Glomerular endothelial cell (primary cell): ENCODE measurements around a stretch of chr9.

GRCh38 chr9:121002565-121002985, 47.5 kb downstream of the C5 start:
- RAMPAGE, long total RNA = no peak

DNA sequence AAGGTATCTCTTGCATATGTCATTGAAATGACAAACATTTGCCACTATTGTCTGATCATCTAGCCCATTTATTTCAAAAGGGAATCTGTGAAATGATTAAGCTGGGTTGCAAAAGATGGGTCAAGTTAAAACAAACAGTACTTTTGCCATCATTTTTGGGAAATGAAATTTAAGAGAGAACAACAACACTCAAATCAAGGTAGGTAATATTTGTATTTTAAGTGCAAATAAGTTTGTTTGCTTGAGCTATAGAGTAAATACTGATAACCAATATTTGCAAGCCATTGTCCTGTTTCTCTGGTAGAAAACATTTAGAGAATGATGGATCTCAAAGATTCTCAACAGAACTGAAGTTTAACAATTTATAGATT, 1.6 kb upstream of the C5 start:
- RAMPAGE, long total RNA = no peak

- RAMPAGE, long total RNA = no peak
Observed at GRCh38 chr9:121072928-121073423, 1.8 kb upstream of the CNTRL start.

DNA sequence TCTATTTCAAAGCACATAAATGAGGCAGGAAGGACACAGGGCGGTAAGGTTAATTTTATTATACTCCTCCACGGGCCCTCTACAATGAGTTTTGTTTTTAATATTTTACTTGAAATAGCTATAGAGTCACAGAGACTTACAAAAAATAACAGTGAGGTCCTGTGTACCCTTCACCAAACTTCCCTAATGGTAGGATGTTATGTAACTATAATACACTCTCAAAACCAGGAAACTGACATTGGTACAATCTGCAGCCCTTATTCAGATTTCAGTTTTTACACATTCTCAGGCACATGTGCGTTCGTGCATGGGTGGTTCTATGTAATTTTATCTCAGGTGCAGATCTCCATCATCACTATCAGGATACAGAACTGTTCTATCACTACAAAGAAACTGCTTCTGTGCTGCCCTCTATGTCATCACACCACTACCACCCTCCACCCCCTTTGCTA, 16.5 kb downstream of the RAB14 start:
- RAMPAGE, long total RNA = no peak

- RAMPAGE, long total RNA = no peak
Observed at GRCh38 chr9:121289858-121289986, 21.8 kb downstream of the GSN start.

DNA sequence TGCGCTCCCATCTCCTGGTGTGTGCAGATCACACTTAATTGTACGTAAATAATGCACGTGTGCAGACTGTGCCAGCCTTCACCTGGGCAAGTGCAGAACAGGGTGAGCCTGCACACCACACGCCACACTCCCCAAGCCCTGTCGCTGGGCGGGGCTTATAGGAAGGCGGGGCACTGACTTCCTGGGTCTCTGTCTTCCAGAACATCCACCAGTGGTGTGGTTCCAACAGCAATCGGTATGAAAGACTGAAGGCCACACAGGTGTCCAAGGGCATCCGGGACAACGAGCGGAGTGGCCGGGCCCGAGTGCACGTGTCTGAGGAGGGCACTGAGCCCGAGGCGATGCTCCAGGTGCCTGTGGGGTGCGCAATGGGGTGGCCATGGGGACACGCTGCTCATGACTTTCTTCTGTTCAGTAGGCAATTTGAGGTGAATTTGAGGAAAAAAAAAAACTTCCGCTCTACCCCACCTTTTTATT, 44.2 kb downstream of the GSN start:
- RAMPAGE, long total RNA = no peak

DNA sequence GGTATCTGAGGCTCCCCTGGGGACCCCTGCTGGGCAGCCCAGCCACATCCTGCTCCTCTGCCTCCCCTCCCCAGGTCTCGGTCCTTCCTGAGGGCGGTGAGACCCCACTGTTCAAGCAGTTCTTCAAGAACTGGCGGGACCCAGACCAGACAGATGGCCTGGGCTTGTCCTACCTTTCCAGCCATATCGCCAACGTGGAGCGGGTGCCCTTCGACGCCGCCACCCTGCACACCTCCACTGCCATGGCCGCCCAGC, 50.6 kb downstream of the GSN start:
- RAMPAGE, long total RNA = no peak

DNA sequence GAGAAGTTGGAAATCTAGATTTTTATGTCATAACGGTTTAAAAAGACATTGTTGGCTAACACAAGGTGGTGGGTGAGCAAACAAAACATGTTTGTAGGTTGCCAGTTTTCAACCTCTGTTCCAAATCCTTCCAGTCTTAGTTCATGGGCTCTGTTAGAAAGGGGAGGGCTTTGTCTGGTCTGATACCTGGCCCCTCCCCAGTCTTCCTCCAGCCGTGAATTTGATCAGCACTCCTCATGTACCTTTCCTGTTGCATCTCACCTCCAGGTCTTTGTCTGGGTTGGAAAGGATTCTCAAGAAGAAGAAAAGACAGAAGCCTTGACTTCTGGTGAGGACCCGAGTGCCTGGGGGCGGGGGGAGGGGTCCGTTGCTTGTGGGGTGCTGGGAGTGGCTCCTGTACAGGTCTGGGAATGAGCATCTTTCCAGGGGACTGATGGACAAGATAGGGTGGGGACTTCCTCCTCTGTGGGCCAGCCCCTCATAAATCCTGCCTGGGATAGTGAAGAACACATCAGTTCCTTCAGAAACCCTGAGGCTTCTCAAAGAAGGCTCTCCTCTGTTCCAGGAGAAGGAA, 38.8 kb downstream of the STOM start:
- RAMPAGE, long total RNA = no peak

- RAMPAGE, long total RNA = no peak
Observed at GRCh38 chr9:121362552-121363531, 7.2 kb downstream of the STOM start.

DNA sequence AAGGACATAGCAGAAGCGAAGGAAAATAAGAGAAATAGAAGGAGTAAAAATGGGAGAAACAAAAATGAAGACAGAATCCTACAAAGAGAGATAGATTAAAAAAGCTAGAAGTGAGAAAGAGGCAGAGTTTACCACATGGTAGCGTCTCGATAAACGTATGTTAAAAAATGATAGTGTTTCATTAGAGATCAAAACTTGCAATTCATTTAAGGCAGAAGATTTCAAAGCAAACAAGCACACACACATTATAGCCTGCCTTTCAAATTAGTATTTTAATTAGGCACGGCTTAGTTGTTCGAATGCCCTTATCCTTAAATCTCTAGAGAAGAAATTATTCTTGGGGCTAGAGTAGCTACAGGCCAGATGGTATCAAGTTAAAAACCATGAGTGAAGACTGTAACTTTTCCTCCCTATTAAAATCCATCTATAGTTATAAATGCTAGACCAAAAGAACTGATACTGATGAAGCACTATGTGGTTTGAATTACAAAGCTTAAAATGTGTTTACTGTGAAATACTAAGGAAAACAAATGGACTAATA, 5.9 kb downstream of the STOM start:
- RAMPAGE, long total RNA = no peak

GRCh38 chr9:121369248-121369674, 789 bp downstream of the STOM start:
- RAMPAGE, long total RNA = no peak

GRCh38 chr9:121371184-121371450, 1.1 kb upstream of the STOM start:
- RAMPAGE, long total RNA = no peak

DNA sequence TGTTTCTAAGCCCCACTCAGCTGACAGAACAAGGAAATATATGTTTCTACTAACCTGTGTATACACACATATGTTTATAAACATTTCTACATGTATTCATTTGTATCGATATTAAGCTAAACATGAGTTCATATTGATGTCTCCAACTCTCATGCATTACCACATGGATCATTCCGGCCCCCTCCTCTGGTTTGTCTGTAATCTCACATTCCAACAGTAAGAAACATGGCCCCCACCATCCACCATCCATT, 39.8 kb upstream of the STOM start:
- RAMPAGE, long total RNA = no peak

- RAMPAGE, long total RNA = no peak
Observed at GRCh38 chr9:121484723-121485054, 15.0 kb downstream of the GGTA1 start.

DNA sequence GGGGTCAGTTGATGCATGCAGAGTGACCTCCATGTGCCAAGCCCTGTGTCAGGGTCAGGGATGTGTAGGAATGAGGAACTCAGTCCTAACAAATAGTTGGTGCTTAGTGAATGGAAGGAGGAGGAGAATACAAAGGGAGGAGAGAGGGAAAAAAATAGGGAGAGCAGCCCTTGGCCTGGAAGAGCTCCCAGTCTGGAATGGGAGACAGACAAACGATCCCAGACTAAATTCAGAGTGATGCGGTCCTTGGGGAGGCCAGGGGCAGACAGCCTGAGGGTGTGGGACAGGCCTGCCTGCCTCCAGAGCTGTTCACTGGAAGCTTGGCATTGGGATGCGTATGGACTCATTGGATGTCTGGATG, 68.7 kb upstream of the GGTA1 start:
- RAMPAGE, long total RNA = no peak

DNA sequence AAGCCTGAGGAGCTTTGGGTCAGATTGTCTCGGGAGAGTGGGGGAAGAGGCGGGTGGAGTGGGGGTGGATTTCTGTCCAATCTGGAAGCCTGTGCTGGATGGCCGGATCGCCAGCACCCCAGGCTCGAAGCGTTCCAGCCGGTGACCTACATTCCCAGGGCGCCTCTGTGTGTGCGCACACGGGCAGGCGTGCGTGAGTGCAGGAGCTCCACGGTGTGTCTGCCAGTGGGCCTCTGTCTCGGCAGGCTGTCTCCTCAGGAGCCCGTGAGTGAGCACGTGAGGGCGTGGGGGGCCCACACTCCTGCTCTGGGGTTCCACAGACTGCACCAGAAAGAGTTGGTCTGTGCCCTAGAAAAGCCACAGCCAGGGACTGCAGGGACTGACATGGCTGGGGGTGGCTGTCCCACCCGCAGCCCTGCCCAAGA, 74.2 kb upstream of the DAB2IP start:
- RAMPAGE, long total RNA = no peak

GRCh38 chr9:121649300-121650084, 1.9 kb upstream of the DAB2IP start:
- RAMPAGE, long total RNA = no peak

DNA sequence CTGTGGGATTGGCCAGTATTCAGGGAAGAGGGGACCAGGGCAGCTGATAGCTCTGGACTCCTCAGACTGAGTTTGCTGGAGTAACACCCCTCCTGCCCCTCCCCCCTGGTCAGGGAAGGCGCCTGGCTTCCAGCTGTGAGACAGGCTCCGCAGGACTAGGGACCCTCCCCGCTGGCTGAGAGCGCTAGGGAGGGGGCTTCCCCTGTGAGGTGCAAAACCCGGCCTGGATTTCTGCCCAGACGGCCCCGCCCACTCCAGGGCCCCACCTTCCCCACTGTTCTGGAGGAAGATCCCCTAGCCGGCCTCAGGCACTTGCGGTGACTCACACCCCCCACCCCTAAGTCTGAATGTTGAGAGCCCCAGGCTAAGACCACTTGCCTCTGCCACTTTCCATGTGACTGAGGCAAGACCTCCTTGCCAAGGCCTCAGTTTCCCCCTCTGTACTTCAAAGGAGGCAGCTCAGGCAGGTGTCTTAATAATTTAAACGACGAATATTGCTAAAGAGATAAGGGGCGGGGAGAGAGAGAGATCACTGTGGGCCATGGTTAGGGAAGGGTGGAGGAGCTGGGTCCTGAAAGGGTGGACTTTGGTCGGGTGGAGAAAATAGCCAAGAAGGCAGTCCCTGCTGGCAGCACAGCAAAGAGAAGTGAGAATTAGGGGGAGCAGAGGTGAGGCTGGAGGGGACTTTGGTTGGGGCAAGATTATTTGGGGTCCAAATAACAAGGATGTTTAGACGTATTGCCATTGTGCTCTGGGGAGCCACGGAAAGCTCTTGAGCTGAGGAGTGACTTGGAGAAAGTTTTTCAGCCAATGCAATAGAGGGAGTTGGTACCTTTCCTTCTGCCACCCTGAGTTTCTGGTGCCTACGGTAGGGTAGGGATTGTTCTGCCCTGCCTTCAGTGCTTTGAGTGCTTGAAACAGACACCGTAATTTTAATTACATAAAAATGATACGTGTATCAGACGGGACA, 960 bp upstream of the DAB2IP start:
- RAMPAGE, long total RNA = no peak

GRCh38 chr9:121743048-121743997, 91.9 kb downstream of the DAB2IP start:
- RAMPAGE, long total RNA = no peak

DNA sequence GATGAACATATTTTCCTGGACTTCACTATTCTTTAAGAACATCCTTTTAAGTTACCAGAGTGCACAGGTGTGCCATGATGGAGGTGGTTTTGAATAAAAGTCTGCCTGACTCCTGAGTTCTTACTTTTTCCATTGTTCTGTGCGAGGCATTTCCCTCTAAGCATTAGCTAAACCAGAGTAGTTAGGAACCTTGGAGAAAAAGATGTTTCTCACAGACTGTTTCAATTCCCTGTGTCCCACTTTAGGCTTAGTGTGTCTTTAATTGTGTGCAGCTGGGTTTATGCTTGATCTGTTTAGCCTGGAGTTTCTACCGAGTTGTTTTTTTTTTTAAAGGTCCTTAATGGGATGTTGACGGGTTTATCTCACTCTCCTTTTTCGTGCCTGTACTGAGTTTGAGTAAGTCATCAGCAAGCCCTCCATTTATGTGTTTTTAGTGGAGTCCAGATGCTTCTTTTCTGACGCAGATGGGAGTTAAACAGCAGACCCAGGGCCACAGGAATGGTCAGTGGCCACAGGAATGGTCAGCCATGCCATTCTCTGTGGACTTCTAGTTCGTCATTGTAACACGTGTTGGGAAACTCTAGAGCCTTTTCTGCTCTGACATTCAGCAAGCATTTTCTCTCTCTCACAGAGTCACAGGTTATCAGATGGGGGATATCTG, 190.7 kb downstream of the TTLL11 start:
- RAMPAGE, long total RNA = no peak